Hair follicular keratinocyte (primary cell): ENCODE data around the genes SLC17A3, H3C3, HFE, ZNF322 and H2AC11.

DNA sequence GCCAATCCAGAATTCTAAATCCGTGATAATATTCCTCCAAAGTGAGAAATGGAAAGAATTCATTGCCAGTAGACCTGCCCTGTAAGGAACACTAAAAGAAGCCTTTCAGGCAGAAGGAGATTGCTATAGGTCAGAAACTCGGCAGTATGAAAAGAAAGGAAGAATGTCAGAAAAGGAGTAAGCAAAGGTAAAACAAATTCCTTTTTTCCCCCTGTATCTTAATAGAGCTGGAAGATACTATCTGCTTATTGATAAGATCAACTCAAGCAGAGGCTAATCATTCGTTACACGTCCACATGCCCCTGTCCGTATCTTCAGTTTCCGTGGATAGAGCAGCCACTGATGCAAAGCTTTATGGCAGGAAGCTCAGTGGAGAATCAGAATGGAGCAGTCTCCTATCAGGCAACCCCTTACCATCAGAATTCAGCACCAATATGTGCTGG, 987 bp downstream of the SLC17A1 start:
- RAMPAGE, long total RNA: no peak

DNA sequence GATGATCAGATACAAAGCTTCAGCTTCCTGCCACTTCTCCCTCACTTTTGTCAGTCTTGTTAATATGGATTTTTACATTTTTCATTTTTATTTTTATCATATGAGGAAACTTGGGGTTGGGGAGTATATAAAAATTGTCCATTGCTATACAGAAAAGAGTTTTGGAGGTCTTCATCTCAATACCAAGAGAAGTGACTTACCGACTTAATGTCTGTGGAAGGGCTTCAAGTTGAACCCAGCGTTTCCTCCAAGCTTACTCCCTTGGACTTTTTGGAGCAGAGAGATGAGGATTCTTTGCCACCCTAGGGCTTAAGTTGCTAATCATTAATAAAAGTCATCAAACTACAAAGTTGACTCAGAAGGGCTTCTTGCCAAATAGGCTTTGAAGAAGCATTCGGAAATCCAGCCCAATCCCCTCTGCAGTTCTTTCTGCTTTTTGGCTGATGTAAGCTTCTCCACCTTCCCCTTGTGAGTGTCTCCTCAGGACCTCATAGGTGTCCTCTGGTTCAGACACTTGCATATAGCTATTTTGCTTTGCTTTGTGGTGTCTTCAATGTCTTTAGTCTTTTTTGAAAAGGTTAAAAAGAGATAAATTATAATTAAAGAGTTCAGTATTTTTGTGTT, at the start of gene SLC17A3:
Gene SLC17A3, minus strand, starts transcription at position 277 of the 624 bp plus-strand sequence.
- RAMPAGE, long total RNA: no peak

GRCh38 chr6:25962945-25964081, 711 bp downstream of the TRIM38 start:
- RAMPAGE, long total RNA: no peak

DNA sequence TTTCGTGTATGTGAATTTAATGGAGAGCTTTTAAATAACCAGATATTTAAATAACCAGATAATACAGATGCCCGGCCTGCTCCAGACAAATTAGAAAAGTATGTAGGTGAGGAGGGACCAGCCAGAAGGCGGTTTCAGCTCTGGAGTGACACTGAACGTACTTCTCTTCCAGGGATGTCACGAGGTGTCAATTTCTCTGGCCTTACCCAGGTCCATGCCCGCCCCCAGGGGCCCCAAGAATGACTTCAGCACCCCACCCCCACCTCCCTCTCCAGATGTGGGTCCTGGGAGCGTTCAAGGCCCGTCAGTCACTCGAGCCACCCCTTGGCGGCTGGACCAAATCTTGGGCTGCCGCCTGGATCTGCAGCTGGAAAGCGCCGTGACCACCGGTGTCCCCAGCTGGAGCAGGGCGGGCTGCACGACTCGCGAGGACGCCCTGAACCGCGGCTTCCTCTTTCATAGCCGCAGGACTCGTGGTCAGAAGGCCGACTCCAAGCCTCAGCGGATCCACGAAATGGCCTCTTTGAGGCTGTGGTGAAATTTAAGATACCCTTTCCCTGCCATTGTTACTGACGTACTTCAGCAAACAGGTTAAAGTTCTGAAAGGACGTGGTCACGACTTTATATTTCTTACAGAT, 25.8 kb downstream of the H1-1 start:
- RAMPAGE, long total RNA: no peak

GRCh38 chr6:25992301-25993100, 25.1 kb downstream of the H1-1 start:
- RAMPAGE, long total RNA: no peak

DNA sequence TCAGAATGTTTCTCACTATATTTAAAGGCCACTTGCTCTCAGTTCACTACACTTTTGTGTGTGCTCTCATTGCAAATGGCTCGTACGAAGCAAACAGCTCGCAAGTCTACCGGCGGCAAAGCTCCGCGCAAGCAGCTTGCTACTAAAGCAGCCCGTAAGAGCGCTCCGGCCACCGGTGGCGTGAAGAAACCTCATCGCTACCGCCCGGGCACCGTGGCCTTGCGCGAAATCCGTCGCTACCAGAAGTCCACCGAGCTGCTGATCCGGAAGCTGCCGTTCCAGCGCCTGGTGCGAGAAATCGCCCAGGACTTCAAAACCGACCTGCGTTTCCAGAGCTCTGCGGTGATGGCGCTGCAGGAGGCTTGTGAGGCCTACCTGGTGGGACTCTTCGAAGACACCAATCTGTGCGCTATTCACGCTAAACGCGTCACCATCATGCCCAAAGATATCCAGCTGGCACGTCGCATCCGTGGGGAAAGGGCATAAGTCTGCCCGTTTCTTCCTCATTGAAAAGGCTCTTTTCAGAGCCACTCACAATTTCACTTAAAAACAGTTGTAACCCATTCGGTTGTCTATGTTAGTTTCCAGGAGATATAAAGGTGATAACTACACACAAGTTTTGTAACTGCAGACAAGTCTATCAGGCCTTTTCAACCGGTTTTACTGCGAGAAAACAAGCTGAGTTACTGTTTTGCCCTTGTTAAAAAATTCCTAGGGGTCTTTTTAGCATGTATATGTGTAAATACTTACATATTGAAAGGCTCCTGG, at the start of gene H3C3:
Gene H3C3, plus strand, starts transcription at position 49 of the 768 bp plus-strand sequence.
- RAMPAGE, long total RNA: no peak

DNA sequence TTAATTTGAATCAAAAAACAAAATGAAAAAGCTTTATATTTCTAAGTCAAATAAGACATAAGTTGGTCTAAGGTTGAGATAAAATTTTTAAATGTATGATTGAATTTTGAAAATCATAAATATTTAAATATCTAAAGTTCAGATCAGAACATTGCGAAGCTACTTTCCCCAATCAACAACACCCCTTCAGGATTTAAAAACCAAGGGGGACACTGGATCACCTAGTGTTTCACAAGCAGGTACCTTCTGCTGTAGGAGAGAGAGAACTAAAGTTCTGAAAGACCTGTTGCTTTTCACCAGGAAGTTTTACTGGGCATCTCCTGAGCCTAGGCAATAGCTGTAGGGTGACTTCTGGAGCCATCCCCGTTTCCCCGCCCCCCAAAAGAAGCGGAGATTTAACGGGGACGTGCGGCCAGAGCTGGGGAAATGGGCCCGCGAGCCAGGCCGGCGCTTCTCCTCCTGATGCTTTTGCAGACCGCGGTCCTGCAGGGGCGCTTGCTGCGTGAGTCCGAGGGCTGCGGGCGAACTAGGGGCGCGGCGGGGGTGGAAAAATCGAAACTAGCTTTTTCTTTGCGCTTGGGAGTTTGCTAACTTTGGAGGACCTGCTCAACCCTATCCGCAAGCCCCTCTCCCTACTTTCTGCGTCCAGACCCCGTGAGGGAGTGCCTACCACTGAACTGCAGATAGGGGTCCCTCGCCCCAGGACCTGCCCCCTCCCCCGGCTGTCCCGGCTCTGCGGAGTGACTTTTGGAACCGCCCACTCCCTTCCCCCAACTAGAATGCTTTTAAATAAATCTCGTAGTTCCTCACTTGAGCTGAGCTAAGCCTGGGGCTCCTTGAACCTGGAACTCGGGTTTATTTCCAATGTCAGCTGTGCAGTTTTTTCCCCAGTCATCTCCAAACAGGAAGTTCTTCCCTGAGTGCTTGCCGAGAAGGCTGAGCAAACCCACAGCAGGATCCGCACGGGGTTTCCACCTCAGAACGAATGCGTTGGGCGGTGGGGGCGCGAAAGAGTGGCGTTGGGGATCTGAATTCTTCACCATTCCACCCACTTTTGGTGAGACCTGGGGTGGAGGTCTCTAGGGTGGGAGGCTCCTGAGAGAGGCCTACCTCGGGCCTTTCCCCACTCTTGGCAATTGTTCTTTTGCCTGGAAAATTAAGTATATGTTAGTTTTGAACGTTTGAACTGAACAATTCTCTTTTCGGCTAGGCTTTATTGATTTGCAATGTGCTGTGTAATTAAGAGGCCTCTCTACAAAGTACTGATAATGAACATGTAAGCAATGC, at the start of gene HFE:
Gene HFE, plus strand, starts transcription at position 415 of the 1,287 bp plus-strand sequence.
- RAMPAGE, long total RNA: no peak

DNA sequence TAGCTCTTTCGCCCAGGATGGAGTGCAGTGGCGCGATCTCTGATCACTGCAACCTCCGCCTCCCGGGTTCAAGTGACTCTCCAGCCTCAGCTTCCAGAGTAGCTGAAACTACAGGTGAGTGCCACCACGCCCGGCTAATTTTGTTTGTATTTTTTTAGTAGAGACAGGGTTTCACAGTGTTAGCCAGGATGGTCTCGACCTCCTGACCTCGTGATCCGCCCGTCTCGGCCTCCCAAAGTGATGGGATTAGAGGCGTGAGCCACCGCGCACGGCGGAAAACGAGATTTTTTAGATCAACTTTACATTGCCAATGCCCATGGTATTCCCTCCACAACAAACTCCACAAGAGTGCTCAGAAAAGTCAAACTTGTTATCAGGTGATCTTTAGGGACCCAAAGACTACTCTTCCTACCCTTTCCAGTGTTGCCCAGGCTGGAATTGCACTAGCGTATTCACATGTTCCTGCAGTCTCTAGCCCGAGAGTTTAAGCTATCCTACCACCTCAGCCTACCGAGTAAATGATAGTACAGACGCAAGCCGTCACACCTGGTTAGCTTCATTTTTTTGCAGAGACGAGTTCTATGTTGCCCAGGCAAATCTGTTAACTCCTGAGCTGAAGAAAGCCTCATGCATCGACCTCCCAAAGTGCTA, 1.2 kb downstream of the H2BC8 start:
- RAMPAGE, long total RNA: no peak

GRCh38 chr6:26223650-26224778, 921 bp upstream of the H3C6 start:
- RAMPAGE, long total RNA: no peak

DNA sequence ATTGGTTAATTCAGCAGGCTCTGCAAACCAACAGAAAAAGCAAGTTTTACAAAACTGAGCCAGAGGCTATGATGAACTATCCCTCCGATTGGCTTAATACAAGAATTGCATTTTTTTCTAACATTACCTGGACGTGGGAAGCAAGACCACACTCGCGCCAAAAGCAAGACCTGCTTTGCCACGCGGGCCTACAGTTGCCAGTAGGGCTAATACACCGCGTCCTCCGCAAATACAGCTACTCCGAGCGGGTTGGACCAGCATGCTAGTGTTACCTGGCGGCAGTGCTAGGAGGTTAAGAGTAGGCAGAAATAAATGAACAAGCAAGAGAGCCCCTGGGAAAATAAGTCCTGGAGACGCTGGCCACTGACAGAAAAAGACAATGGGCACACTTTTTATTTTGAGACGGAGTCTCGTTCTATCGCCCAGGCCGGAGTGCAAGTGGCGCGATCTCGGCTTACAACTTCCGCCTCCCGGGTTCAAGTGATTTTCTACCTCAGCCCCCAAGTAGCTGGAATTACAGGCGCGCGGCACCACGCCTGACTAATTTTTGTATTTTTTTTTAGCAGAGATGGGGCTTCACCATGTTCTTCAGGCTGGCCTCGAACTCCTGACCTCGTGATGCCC, 1.7 kb downstream of the H1-3 start:
- RAMPAGE, long total RNA: no peak

DNA sequence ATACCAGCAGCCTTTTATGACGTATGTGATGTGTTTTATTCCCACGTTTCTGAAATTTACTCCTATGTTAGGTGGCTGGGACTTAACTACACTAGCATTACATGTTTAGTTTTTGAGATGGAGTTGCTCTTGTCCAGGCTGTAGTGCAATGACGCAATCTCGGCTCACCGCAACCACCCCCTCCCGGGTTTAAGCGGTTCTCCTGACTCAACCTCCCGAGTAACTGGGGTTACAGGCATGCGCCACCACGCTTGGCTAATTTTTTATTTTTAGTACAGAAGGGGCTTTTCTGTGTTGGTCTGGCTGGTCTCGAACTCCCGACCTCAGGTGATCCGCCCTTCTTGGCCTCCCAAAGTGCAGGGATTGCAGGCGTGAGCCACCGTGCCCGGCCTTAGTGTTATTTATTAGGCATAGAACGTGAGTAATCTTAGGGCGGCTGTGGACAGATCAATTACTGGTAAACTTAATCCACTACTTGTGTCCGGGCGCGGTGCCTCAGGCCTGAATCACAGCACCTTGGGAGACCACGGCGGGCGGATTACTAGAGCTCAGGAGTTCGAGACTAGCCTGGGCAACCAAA, 904 bp downstream of the H4C6 start:
- RAMPAGE, long total RNA: no peak

GRCh38 chr6:26409150-26409992, 7.3 kb downstream of the BTN3A1 start:
- RAMPAGE, long total RNA: no peak

DNA sequence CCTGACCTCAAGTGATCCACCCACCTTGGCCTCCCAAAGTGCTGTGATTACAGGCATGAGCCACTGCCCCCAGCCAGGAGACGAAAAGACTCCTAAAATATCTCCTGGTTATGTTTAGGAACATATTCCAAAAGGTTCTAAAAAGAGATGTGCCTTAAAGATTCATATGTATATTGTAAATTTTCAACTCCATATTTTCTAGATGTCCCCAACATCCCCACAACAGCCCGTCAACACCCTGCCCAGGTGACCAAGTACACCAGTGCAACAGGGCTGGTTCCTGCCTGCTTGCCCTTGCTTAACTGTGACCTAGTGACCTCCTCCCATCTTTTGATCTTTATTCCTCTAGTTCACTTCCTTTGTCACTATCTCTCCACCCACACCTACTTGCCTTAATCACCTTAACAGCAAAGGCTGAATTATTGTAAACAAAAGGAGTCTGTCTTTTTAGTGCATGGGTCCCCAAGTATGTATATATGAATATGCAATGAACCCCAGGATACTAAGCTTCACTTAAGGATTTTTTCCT, 17.3 kb downstream of the BTN2A1 start:
- RAMPAGE, long total RNA: no peak

DNA sequence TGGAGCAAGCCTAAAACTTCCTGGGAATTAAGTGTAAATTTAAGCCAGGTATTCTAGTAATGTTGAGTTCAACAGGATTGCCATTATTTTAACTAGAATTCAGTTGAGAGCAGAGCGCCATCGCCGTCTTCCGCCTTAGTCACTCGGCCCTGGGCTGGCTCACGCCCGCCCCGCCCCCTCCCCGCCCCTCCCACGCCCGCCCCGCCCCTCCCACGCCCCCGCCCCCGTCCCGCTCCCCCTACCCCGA, 17.6 kb upstream of the HMGN4 start:
- RAMPAGE, long total RNA: no peak

DNA sequence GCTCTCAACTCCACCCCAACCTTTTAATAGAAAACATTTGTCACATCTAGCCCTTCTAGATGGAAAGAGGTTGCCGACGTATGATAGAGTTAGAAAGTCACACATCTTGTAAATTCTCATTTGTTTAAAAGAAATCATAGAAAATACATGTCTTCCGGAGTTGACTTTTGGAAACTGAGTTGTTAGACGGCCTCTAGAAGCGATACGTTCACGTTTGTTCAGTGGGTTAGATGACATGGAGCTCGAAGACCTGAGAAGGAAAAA, 15.7 kb upstream of the HMGN4 start:
- RAMPAGE, long total RNA: no peak

DNA sequence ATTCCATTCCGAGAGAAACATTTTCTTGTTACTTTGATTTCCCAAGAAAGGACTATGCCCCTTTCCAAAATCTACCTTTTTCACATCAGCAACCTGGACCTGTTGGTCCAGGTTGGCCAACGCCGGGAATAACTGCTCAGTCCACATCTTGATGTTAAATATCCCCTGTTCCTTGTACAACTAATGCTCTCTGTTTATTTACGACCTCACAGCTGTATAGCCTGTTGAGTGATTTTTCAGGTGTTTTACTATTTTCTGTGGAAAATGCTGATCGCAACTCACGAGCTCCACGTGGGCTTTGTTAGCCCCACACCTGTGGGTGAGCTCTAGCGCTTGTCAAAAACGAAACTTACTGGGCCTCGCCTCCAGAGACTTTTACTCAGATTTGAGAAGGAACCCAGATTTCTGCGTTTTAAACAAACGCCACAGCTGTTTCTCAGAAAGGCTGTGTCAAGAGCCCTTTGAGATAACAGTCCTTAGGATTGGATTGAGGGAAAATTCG, 16.5 kb downstream of the HMGN4 start:
- RAMPAGE, long total RNA: no peak

GRCh38 chr6:26575288-26575805, 21.4 kb upstream of the ABT1 start:
- RAMPAGE, long total RNA: no peak

GRCh38 chr6:26659133-26660463, at the start of gene ZNF322:
Gene ZNF322 (minus strand): TSS chr6:26659746.
- RAMPAGE, long total RNA: no peak

- RAMPAGE, long total RNA: no peak
These were observed at the start of gene H2AC11 for GRCh38 chr6:27132942-27133715. Gene H2AC11 (plus strand): TSS chr6:27133043.

- RAMPAGE, long total RNA: no peak
These were observed 21.0 kb upstream of the POM121L2 start for GRCh38 chr6:27333179-27333432.